Heart right ventricle (tissue), 2 donors: ENCODE results near the gene TARS1.

- PRO-cap, 2 experiments, result no peak in any of the 2 experiments
Measured at GRCh38 chr5:32169238-32170339, 4.5 kb downstream of the GOLPH3 start.

DNA sequence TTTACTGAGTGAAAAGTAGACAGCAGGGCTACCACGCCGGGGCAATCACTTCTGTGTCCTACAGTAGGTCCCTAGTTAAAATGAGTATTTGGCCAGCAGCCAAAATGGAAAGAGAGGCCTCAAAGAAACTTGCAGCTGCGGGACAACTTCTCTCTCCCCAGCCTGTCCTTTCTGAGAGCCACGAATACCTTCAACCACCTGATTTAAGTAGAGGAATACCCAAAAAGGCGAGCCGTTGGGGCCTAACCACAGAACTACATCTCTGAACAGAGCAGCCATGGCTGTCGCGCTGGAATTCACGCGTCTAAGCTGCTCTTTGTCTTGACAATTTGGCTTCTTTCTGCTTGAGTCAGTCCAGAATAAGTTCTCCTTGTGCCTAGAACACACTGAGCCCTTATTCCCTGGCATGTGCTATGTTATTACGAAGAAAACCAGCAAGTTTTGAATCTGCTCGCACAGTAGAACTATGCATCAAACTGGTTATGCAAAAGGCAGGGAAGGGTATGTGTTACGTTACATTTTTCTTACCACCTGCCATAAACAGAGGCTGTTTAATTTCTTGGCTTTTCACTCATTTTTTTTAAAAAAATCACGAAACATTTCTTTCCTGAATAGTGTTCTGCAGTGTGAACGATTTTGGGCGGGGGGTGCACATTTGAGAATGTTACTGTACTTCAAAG, 43.9 kb upstream of the GOLPH3 start:
- PRO-cap, 2 experiments, result no peak in any of the 2 experiments

GRCh38 chr5:32388452-32388776, 56.1 kb downstream of the ZFR start:
- PRO-cap, 2 experiments, result peak in 1 of 2 experiments; most common minus-strand start chr5:32388613 (in 1)

DNA sequence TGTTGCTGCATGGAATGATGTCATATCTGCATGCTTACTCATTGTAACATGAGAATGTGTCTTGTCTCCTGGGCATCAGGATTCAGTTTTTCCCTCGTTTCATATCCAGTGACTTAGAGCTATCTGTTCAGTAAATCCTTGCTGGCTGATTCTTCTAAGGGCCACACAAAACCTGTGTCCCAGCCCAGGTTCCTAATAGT, 94.9 kb downstream of the NPR3 start:
- PRO-cap, 2 experiments, result no peak in any of the 2 experiments

- PRO-cap, 2 experiments, result no peak in any of the 2 experiments
Measured at GRCh38 chr5:33230459-33231199, 210.1 kb upstream of the TARS1 start.

- PRO-cap, 2 experiments, result peak in 2 of 2 experiments; most common plus-strand start chr5:33440971 (in 1)
Measured at GRCh38 chr5:33440903-33441504, at the start of gene TARS1. TSS of gene TARS1 (plus strand) at chr5:33440965.

DNA sequence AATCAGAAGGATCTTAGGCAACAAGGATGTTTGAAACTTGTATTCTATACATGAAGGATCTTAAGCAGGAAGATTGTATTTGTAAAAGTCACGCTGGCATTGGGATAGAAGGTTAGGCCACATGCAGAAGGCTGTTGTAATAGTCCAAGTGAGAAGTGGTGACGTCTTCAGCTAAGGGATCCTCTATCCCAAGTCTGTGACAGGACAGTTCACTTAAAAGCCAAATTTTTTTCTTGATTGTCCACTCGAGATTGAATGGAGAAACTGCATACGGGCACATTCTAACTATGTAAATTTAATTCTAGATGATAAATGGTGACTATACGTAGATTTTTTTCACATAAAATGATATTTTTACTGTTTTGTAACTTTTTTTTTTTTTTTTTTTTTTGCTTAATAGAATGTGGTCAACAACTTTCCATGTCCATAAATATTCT, 1.2 kb downstream of the TARS1 start:
- PRO-cap, 2 experiments, result no peak in any of the 2 experiments

GRCh38 chr5:33997300-33997589, 10.6 kb downstream of the AMACR start:
- PRO-cap, 2 experiments, result no peak in any of the 2 experiments

- PRO-cap, 2 experiments, result no peak in any of the 2 experiments
Measured at GRCh38 chr5:34479742-34480443, 176.2 kb upstream of the RAI14 start.

- PRO-cap, 2 experiments, result peak in 1 of 2 experiments; most common plus-strand start chr5:34504194 (in 1)
Measured at GRCh38 chr5:34503239-34504392, 152.5 kb upstream of the RAI14 start.

DNA sequence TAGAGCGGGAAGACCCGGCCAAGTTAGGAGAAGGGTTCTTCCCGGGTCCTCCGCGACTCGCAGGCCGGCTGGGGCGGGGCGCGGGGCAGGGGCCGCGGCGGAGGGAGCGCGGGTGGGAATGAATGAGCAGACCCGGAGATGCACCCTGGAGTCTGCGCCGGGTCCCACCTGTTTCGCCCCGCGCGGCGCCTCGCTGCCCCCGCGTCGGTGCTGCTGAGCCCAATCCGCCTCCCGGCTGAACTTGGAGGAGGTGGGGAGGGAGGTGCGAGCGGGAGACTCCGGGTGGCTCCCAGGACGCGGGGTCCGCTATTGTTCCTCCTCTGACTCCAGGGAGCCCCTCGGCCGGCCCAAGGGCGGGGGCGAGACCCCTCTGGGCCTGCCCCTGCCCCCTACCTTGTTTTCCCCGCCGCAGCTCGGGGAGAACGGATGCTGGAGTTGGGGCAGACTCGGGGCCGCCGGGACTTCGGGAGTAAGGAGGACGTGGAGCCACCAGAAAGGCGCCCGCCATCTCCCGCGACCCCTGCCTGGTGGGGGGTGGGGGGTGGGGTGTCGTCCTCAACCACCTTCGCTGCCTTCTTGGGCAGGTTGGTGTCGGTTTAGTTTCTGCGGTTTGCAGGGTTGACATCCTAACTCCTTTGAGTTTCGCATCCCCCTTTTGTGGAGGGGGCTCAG, 718 bp downstream of the RAI14 start:
- PRO-cap, 2 experiments, result no peak in any of the 2 experiments

DNA sequence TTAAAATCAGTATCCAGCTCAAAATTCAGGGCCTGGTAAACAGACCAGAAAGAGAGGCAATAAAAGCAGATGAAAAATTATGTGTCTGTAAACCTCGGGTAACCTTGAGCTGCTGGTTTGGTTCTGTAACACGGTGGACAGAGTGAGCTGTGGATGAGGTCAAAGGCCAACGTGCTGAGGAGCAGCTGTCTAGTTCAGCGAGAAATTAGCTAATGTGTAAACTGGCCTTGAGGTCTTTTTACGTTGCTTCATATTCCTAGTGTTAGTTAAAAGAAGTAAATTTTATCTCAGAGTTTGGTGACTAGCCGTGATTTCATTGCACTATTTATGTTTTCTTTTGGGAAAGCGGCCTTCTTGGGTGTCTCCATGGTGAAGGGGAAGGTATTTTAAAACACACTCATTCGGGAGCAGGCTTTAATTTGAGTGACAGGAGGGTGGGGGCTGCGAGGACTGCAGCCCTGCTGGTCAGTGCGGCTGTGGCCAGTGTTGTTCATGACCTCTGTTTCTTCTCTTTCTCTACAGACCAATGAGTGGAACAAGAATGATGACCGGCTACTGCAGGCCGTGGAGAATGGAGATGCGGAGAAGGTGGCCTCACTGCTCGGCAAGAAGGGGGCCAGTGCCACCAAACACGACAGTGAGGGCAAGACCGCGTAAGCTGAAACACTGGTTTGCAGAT, 81.9 kb upstream of the TTC23L start:
- PRO-cap, 2 experiments, result no peak in any of the 2 experiments

GRCh38 chr5:34937207-34937704, 7.9 kb downstream of the DNAJC21 start:
- PRO-cap, 2 experiments, result no peak in any of the 2 experiments

DNA sequence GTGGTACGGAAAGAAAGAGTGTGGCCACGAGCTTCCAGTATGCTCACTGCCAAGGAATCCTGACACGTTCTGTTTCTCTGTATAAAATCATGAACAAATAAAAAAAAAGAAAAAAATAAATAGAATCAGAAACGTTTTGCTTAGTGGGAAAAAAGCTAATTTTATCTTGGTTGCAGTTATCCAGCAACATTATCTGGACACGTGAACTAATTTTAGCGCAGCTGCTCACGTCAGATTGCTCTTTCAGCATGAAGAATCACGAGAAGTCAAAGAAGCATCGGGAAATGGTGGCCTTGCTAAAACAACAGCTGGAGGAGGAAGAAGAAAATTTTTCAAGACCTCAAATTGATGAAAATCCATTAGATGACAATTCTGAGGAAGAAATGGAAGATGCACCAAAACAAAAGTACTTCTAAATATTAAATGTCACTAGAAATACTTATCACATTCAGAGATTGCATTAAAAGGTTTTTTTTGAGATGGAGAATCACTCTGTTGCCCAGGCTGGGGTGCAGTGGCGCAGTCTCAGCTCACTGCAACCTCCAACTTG, 15.3 kb downstream of the DNAJC21 start:
- PRO-cap, 2 experiments, result no peak in any of the 2 experiments

DNA sequence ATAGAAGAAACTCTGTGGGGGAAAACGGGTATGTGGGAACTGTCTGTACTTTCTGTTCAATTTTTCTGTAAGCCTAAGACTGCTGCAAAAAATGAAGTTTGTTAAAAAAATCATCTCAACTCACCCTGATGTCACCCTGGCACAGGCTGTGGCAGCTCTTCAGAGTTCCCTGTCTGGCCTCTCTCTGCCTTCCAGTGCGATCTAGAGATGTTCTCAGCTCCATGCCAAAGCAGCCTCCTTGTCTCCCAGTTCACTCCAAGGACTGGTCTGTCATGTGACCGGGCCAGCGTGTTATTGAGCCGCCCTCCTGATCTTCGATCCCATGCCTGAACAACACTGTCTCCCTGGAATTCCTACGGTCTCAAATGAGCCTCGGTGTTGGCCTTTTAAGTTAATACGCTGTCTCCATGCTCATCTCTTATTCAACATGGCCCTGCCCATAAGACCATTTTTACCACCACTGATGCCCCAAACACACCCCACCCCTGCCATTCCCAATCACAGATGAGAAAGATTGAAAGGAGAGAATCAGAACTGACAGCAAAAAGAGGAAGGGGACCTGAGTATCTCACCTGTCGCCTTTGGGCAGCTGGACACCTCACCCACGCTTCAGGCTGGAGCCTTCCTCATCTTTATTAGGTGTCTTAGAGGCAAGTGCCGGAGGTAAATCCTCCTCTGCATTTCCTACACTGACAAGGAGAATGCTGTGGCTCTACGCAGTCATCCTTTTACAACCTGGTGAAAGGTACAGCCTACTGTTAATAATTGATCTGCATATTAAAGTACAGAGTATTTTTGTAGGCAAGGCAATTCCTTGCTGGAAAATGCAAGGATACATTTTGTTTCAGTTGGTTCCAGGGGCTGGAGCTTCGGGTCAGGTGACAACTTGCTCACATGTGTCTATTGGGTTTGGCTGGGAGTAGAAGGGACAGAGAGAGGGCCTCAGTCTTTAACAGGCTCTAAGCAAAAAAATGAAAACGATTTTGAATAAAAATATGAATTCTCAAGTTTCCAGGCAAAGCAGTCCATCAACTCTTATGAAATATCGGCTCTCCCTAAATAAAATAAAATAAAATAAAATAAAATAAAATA, 35.0 kb downstream of the PRLR start:
- PRO-cap, 2 experiments, result no peak in any of the 2 experiments

- PRO-cap, 2 experiments, result no peak in any of the 2 experiments
Measured at GRCh38 chr5:36238912-36240180, 2.4 kb downstream of the NADK2 start.

DNA sequence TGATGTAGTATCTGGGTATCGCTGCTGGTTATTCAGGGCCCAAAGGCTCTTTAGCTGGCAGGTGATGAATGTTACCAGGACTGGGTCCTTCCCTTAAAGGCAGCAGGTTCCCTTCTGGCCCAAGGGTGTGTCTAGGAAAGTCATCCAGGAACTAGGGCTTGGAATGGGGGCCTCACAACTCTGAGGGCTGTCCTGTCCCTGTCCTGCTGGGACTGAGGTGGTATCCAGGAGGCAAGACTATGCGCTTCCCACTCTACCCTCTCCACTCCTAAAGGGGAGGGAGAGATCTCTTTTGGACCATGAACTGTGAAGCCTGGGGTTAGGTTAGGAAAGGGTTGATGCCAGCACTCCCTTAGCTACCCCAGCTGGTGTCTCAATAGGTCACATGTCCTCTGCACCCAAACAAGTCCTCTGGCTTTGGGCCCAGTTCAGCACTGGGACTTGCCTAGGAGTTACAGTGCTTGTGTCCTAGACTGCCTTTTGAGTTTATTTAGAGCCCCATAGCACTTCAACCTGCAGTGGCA, 22.4 kb upstream of the RANBP3L start:
- PRO-cap, 2 experiments, result no peak in any of the 2 experiments

GRCh38 chr5:36724457-36725520, 118.4 kb downstream of the SLC1A3 start:
- PRO-cap, 2 experiments, result no peak in any of the 2 experiments

DNA sequence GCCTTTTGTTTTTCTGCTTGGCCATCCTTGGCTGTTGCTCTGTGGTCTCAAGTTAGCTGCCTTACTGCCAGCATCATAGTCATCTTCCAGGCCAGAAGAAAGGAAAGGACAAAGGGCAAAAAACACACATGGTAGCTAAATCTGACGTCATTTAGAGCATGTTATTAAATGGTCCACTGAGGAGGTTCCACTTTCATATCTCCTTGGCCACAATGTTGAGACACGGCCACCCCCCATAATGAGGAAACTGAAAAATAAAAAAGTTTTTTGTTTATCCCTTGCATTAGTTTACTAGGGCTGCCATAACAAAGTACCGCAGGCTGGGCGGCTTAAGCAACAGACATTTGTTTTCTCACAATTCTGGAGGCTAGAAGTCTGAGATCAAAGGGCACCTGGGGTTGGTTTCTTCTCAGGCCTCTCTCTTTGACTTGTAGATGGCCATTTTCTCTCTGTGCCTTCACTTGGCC, 106.4 kb upstream of the NIPBL start:
- PRO-cap, 2 experiments, result no peak in any of the 2 experiments

DNA sequence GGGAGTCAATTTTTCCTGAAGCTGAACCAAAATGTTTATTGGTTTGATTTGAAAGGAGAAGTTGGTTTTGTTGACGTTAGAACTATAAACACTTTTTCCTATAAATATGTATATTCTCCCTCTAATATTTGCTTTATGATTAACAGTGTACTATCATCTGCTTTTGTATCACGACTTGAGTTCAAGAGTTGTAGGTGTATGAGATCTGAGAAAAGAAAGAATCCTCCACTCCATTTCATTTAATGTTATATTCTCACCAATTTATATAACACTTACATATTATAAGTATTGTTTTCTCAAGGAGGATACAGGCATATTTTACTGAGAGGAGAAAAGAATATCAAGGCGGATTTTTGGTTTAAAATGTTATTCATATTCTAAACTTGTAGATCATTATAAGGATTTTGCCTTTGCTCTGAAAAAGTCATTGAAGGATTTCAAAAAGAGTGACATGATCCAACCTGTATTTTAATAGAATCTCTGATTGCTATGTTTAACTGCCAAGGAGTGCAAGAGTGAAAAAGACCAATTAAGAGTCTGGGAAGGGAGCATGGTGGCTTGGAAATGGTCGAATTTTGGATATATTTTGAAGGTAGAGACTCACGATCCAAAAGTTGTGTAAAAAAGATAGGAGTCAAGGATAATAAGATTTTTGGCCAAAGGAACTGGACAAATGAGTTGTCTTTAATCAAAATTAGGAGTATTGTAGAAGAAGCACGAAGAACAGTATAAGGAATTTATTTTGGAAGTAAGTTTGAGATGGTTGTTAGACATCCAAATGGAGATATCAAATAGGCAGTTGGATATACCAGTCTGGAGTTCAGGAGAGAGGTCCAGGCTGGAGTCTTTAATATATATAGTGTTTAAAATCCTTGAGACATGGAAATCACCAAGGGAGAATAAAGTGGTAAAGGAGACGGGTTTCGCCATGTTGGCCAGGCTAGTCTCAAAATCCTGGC, 50.7 kb downstream of the NIPBL start:
- PRO-cap, 2 experiments, result no peak in any of the 2 experiments